ENCODE data around the genes C11orf86, AIP and NDUFV1.

DNA sequence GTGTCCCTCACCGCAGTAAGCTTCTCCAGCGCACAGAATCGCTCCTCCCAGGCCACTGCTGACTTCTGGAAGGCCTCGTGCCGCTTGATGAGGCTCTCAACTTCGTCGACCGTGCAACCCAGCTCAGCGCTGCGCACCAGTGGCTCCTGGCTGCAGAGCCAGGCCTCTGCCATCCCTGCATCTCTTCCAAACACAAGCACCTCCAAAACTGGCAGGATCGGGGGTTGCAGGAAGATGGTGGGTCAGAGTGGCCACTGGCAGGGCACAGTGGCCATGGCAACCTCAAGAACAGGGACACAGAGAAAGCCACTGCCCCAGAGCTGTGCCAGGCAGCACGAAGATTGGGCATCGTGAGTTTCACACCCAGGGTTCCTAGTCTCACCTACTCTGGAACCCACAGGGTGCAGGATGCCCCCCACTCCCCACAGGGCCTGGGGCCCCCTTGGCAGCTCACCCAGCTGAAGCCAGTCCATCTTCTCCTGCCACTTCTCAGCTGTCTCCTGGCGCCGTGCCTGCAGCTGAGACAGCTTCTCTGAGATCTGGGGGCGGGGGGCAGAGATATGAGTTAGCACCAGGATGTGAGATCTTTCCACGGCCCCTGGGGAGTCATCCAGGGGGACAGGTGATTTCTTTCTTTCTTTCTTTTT lies 11.1 kb upstream of the RBM4B start:
- RRBS: no CpG with 5 or more reads among the region's 17 CpGs

DNA sequence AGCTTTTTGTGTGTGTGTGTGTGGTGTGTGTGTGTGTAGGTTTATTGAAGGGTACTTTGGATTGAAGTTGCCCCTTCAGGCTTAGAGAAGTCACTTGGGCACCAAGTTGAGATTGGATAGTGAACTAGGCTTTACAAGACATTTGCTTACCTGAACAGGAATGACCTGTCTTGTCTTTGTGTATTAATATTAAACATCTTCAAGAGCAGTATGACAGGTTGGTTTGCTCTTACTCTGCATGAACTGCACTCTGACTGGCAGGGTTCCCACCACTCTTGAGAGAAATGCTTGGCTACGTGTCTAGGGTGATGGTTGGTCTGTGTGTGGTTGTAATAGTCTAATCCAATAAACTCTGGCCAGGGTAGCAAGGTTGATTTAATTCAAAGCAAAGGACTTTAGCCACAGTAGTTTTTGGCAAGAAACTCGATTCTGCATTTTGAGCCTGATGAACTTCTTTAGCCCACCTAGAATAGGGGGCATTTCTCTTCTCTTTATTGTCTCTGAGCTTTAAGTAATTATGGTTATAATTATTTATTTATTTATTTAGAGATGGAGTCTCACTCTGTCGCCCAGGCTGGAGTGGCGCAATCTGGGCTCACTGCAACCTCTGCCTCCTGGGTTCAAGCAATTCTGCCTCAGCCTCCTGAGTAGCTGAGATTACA lies 4.6 kb downstream of the C11orf80 start:
- RRBS: no CpG with 5 or more reads among the region's 4 CpGs

GRCh38 chr11:66844555-66844851 lies 1.3 kb downstream of the RCE1 start:
- RRBS: no CpG with 5 or more reads among the region's 2 CpGs

DNA sequence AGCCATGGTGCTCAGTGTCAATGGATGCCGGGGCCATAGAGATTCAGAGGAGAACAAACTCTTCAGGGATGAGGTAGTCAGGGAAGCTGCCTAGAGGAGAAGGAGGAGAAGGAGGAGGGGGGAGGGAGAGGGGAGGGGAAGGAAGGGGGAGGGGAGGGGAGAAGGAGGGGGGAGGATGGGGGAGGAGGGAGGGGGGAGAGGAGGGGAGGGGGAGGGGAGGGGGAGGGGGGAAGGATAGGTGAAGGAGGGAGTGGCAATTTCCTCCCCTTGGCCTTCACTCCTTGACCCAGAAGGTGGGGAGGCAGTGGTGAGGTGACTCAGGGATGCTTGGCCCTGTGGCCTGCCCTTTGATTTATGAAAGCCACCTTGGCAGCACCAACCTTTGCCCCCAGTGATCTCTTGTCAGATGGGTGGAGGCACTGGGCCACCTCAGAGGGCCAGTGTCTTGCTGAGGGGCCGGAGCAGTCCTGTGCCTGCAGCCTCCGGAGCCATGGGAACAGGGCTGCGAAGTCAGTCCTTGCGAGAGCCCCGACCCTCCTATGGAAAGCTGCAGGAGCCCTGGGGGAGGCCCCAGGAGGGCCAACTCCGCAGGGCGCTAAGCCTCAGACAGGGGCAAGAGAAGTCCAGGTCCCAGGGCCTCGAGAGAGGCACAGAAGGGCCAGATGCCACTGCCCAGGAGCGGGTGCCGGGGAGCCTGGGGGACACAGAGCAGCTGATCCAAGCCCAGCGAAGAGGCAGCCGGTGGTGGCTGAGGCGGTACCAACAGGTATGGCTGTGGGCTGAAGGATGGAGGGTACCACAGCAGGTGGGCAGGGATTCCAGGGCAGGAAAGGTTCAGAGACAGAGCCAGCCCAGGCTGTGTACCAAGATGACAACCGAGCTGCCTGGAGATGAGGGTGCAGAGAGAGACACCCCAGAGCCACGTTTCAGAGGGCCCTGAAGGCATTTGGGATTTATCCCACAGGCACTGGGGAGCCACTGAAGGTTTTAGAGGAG lies at the start of gene C11orf86:
TSS of gene C11orf86 (plus strand) at position 432 of the 996 bp plus-strand sequence.
- RRBS: 63% methylated on average over 4 of the region's 16 CpGs

GRCh38 chr11:67112989-67113699 lies 5.9 kb upstream of the KDM2A start:
- RRBS: no CpG with 5 or more reads among the region's 9 CpGs

DNA sequence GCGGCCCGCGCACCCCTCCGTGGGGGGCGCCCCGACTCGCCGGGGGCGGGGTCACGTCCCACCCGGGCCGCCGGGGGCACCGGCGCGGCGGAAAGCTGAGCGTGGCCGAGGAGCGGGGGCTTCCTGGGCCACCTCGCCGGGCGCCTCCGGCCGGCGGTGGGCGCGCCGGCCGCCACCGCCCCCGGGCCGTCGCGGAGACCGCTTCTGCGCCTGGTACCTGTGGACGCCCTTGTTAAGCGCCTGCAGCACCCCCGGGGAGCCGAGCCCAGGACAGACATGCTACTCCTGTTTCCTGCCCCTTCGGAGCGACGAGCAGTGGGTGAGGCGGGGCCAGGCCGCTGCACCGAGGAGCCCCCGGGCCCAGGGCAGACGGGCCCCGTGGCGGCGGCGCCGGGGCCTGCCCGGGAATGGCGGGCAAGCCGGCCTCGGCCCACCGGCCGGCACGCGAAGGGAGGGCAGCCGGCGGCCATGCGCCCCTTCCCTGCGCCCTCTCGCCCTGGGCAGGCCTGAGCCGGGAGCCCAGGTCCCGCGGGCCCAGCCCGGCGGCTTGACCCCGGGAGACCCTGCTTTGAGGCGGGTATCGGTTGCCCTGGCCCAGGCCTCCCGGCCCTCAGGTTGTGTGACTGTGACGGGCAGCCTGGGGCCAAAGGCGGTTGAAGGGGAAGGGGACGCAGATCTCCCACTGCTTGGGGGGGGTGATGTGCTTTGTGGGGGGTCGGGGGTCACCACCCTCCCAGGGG lies 827 bp upstream of the KDM2A start:
- RRBS: 3% methylated on average over 47 of the region's 80 CpGs

DNA sequence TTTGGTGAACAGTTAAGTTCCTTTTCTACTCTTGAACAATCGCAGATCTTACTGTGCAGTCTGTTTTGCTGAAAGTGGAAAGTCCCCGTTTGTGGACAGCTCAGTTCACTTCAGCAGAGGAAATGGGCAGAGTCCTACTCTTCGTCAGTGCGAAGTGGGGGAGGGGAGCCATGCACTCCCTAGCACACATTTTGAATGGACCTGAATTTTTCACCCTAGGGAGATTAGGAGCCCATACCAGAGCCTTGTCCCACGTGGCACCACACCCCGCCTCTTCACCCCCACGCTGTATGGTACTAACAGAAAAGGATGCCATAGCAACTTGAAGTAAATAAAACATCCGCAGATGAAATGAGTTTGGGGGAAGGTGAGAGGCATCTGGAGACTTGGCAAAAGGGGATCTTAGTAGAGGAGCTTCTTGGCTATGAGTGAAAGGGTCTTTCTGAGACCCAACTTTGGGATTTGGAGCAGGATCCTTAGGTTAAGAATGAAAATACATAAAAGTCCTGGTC lies 25.2 kb upstream of the GRK2 start:
- RRBS: no CpG with 5 or more reads among the region's 8 CpGs

- RRBS: 1% methylated on average over 7 of the region's 25 CpGs
Observed at GRCh38 chr11:67289102-67289262, 121 bp upstream of the ANKRD13D start.

DNA sequence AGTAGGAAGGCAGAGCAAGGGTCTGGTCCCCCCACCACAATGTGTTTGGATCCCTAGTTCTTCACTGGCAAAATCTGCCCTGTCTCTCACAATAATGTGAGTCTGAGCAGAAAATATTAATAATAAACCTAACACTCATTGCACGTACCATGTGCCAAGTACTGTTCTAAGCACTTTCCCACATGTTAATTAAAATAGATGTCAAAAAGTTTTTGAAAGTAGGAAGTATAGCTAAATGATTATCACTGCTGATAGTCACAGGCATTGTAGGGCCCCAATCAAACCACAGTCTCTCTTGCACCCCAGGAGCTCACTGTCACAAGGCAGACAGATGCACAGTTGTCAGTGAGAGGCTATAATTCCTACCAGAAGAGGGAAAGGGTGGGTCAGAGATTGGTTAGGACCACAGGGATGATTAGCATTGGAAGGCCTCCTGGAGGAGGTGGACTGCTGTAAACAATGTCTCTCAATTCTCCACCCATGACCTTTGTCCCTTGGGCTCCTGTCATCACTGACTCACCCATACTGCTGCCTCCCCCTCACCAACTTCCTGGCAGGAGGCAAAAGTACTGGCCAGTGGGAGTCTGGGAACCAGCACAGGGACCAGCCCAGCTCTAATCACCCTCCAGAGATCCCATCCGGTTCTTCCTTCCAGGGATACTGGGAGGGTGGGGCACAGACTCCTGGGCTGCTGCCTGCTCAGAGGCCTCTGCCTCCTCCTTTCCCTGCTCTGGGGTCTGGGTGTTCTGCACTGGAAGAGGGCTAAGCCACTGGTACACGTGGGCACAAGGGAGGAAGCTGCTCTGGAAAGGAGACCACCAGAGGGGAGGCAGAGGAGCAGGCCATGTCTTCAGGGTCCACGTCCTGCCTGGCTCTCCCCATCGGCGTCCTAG lies 1.1 kb upstream of the POLD4 start:
- RRBS: no CpG with 5 or more reads among the region's 6 CpGs

- RRBS: no CpG with 5 or more reads among the region's 24 CpGs
Observed at GRCh38 chr11:67364704-67365692, 8.4 kb downstream of the CLCF1 start.

DNA sequence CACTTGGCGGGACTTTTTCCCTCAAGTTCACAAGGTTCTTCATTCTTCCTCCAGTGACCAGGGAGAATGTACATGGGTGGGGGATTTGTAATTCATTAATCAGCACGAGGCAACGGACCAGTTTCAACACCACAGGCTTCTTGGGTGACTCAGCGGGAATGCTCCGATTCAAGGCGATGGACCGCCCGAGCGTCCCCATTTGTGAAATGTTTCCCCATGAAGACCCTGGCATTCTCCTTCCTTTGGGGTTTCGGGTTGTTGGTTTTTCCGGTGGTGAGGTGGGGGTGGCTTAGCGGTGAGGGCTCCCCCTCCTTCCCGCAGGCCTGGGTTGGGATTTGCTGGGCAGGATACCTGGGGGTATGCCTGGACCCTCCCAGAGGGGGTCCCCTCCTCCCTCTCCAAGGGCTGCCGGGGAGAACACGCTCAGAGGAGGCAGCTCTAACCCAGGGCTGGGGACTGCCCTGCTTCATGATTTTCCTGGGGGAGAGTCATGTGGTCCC lies 1.0 kb upstream of the CLCF1 start:
- RRBS: no CpG with 5 or more reads among the region's 15 CpGs

DNA sequence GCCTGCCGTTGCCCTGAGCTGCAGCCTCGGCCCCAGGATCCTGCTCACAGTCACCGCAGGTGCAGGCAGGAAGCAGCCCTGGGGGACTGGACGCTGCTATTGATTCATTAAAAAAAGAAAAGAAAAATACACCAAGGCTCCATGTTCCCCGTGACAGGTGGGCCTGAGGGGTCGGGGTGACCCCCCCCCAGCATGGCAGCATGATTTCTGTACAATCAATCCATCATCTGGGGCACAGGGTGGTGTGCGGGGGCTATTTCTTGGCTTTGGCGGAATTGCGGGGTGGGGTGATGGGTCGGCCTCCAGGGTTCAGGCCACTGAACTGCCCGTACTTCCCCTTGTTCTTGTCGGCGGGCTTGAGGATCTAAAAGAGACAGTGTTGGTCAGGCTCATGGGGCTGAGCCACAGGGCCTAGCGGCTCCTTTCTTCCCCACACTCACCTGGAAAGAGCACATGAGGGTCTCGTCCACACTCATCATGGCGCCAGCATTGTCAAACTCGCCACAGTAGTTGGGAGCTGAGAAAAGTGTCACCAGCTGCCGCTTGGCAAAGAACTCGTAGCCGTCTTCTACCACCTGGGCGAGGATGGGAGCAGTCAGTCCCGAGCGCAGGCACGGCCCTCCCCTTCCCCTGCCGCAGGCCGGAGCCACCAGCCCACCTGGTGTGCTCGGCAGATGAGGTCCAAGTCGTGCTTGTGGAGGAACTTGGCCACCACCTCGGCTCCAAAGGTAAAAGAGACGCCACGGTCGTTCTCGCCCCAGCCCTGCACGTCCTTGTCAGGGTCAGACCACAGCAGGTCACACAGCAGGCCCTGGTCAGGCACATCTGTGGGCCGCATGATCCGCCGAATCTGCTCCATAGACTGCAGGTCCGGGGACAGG lies 3.1 kb downstream of the PPP1CA start:
- RRBS: no CpG with 5 or more reads among the region's 38 CpGs

GRCh38 chr11:67415913-67416309 lies 433 bp downstream of the CARNS1 start:
- RRBS: 5% methylated on average over 3 of the region's 9 CpGs

- RRBS: no CpG with 5 or more reads among the region's 17 CpGs
Observed at GRCh38 chr11:67432071-67432581, 3.8 kb downstream of the RPS6KB2 start.

DNA sequence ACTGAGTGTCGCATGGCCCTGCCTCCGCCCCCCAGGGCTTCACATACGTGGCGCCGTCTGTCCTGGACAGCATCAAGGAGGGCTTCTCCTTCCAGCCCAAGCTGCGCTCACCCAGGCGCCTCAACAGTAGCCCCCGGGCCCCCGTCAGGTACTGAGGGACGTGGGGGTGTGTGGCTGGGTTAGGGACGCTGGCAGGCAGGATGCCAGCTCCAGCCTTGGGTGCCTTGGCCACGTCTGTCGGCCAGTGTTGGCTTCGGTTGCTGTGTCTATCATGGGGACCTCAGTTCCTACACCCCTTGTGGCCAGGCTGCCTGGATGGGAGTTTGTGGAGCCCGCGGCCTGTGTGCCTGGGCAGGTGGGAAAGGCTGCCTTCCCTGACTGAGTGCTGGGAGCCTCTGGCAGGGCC lies 2.9 kb downstream of the PTPRCAP start:
- RRBS: no CpG with 5 or more reads among the region's 16 CpGs

DNA sequence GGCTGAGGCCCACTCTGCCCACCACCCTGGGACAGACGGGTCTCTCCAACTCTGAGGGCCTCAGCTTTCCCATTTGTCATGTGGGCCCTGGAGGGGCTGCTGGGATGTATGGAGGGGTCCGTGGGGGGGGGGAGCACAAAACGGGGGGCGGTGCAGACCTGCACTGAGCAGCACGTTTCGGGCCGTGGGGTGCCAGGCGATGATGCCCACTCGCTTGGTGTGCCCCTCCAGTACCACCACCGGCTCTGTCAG lies 1.8 kb downstream of the CORO1B start:
- RRBS: no CpG with 5 or more reads among the region's 10 CpGs

DNA sequence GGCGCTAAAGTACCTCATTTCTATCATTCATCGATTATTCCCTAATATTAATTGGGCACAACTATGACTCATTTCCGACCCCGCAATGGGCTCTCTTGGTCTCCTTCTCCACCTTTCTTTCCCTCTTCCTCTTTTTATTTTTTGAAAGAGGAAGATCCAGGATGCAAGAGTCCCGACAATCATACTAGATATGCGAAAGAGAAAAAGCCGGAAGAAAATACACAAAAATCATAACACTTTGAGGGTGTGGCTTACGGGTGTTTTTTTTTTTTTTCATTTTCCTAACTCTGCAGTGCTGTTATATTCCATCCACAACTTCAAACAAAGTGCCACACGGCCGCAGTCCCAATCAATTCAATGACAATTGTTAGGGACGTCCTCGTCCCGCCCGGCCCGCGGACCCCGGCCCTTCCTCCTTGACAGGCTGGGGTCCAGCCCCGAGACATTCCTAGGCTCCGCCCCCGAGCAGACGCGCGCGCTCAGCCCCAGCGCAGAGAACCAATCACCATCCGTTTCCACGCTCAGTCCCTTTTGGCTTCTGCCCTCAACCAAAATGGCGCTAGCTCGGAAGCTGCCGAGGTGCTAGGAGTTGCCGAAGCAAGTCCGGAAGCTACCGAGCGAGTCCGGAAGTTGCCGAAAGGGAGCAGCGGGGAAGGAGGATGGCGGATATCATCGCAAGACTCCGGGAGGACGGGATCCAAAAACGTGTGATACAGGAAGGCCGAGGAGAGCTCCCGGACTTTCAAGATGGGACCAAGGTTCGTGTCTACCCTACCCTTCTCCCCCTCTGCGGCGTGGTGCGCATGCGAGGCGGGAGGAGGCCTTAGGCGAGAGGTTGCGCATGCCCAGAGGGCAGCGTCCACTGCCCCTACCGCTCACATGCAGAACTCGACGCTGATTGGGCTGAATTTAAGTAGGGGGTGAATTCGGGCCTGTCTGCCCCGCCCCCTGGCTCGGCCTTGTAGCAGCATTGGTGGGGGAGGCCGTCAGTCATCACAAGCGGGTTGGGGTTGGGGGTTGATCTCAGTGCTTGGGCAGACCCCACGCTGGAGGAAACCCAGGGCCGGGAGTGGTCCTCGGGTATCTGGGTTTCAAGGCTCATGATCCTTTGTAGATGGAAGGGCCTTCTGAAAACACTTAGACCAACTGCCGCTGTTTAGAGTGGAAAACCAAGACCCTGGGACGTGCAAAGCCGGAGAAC lies at the start of gene AIP:
TSS of gene AIP (plus strand) at position 527 of the 1,201 bp plus-strand sequence.
- RRBS: 2% methylated on average over 8 of the region's 67 CpGs

DNA sequence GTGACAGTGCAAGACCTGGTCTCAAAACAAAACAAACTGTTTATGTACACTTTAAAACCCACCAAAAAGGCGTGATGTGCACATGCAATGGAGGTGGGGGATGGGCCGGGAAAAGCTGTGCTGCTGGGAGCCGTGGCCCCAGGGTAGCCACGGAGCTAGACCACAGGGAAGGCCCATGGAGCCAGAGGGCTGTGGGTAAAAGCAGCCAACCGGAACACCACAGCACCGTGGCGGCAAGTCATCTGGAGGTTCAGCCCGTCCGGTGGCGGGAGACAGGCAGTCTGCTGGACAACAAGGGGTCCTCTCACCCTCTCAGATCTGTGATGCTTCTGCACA lies 6.7 kb upstream of the CABP2 start:
- RRBS: 85% methylated on average over 7 of the region's 10 CpGs

DNA sequence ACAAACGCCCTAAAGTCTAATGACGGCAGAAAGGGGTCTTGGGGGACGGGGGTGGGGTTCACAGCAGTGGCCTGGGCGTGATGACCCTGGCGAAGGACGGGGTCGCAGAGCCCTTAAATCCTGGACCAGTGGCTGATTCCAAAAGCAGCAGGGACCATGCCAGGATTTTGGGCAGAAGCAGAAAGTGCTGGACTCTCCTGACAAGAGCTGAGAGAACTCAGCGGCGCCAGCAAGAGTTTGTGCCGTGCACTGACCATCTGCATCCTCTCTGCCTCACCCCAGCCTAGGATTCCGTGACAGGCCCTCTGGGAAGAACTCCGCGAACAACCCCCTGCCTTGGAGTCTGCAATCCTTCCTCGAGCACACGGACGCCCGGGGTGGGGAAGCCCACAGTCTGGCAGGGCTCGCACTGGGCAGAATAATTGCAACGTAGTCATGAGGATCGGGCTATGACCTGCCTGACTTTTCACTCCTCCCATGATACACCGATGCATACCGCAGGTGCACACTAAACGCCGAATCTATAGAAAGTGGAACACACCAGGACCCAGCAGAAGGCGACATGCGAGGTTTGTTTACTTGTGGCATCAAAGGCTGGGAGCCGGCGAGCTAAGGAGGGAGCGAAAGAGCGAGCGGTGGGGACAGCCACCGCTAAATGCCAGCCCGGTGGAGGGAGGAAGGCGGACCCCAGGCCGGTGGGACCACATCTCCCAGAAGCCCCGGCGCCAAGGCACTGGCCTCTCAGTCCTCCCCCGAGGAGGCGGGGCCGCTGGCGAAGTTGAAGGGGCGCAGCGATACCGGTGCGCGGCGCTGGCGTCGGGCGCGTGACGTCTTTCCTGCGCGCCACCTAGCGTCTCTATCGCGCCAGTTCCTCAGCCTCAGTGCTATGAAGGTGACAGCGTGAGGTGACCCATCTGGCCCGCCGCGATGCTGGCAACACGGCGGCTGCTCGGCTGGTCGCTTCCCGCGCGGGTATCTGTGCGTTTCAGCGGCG lies at the start of gene NDUFV1:
TSS of gene NDUFV1 (plus strand) at position 859 of the 994 bp plus-strand sequence.
- RRBS: 2% methylated on average over 15 of the region's 71 CpGs

DNA sequence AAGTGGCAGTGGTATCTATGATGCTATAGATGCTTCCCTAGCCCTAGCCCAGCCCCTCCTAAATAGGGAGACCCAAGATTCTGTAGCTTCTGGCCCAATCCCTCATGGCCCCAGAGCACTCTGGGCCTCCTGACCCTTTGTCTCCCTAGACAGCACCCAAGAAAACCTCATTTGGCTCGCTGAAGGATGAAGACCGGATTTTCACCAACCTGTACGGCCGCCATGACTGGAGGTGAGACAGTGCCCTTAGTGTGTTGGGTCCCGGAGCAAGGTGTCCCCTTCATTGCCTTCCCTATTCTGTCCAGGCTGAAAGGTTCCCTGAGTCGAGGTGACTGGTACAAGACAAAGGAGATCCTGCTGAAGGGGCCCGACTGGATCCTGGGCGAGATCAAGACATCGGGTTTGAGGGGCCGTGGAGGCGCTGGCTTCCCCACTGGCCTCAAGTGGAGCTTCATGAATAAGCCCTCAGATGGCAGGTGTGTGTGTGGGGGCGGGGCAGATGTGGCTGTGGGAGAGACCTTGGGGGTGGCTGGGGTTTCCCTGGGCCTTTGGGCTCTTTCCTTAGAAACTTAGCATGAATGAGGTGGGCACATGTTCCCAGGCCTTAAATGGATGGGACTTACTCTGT lies 1.6 kb downstream of the NDUFV1 start:
- RRBS: 97% methylated on average over 4 of the region's 12 CpGs